NT2/D1 (cell line): Measurements from ENCODE around the gene ZNF205.

DNA sequence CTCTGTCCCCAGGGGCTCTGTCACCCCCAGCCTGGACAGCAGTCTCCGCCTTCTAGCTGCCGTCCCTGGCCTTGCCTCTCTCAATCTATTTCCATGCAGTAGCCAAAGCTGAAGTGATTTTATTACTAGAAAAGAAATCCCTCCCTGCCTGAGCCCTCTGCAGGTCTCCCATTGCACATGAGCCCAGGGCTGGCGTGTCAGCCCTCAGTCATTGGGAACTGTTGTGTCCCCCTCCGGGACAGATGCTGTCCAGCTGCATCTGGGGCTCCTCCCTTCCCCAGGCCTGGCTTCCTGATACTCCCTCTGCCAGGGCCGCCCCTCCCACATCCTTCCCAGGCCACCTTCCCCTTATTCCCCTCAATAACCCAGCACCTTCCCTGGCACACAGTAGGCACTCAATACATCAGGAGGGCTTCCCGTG is 11.3 kb downstream of the ZSCAN10 start:
- RRBS, 2 experiments, result no CpG with 5 or more reads among the region's 6 CpGs

DNA sequence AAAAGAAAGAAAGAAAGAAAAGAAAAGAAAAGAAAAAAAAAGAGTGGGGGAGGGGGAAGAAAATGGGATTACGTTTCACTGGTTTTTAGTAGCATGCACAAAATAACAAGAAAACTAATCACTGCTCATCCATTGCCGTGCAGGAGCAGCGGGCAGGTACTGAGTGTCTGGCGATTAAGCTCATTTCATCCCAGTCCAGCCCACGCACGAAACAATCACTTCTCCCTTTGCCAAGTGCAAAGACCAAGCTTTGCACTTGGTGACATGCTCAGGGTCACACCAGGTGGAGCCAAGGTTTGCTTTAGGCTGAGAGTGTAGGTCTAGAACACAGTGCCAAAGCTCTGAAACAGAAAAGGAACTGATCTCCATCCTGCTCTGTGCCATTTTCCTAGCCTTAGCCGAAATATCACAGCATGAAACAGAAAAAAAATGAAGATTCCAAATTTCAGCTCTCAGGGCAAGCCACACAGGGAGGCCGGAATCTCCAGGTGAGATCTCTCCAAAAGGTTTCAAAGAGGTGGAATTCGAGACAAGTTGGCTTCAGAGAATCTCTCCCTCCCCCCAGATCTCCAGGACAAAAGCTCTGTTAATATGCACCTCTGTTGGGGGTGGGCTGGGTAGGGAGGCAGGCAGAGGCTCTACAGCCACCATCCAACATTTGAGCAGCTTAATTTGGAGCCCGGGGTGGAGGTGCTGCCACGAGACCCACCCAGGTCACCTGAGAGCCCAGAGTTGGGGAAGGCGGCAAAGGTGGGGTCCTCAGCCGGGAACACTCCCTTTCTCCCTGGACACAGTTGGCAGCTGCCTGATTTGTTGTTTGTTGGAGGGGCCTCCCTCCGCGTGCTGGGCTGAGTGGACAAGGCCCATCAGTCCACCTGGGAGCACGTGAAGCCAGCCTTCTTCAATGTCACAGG is 778 bp downstream of the ZSCAN10 start:
- RRBS, 2 experiments, result 0 to 5% methylated on average over 4 of the region's 16 CpGs

GRCh38 chr16:3112410-3112971 is at the start of gene ZNF205:
Gene ZNF205, plus strand, starts transcription at chr16:3112586.
- RRBS, 2 experiments, result 1 to 5% methylated on average over 6 to 8 of the region's 20 CpGs

GRCh38 chr16:3144495-3144869 is 9.7 kb downstream of the ZNF213 start:
- RRBS, 2 experiments, result no CpG with 5 or more reads among the region's 12 CpGs

GRCh38 chr16:3175499-3175957 is 40.7 kb downstream of the ZNF213 start:
- RRBS, 2 experiments, result no CpG with 5 or more reads among the region's 19 CpGs

DNA sequence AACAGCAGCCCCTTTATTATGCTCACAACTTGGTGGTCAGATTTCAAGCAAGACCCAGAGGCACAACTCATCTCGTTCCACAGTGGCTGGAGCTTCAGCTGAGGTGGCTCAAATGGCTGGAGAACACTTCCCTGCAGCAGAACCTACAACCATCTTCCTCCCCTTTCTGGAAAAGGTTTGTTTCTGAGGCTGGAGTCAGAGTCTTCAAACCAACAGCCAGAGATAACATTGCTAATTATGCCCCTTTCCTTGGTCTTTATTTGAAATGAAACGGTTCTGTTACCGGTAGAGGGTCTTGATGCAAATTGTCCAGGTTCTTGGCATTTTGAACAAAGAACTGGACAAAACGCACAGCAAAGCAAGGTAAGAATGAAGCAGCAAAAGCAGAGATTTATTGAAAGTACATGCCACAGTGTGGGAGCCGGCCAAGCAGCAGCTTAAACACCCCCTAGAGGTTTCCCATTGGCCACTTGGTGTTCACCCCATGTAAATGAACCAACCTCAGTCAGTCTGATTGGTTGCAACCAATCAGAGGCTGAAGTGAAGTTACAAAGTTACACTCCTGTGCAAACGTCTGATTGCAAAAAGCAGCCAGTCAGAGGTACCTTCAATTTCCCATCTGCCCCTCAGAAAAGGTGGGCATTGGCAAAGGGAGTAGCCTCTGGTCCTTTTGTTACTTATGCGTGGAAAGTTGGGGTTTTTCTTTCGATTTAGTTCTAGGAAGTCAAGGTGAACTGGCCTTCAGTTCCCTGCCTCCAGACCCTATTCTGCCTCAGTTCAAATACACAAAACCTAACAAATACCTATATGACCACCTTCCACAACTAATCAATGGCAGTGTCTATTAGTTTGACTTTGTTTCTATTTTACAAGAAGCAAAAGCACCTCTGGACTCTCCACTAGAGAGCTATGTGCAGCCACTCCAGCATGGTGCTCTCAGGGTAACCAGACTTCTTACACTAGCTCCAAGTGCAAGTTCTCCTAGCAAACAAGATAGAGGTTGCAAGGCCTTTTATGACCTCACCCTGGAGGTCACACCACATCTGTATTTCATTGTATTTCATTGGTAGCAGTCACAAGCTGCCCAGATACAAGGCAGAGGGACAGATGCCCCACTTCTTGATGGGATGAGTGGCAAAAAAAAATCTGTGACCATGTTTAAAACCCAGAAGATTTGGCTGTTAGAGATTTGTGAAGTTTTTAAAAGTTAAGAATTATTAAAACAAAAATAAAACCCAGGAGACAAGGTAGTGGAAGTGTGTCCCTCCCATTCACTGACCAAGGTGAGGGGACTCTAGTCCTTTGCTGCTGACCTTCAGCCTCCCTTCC is 8.6 kb upstream of the ZNF263 start:
- RRBS, 2 experiments, result no CpG with 5 or more reads among the region's 8 CpGs

DNA sequence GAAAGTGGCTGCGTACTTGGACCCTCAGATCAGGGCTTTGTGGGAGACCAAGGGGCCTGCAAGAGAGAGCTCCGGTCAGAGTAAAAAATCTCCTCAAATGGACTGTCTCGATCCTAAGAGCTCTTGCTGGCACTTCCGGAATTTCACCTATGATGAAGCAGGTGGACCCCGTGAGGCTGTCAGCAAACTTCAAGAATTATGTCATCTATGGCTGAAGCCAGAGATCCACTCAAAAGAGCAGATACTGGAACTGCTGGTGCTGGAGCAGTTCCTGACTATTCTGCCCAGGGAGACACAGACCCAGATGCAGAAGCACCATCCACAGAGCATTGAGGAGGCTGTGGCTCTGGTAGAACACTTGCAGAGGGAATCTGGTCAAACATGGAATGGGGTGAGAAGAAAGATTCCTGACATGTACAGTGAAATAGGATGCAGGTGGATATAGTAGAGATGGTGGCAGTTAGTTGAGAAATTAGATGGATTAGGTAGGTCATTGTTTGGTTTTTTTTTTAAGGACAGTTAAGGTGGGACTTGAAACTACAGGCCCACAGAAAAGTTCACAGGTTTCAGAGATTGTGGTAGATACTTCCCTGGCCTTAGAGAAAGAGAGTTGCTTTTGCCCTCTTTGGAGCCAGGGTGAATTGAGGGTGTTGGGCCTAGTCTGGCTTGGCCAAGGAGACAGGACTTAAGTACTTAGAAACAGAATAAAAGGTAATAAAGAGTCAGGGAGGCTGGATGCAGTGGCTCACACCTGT is 3.3 kb downstream of the ZNF75A start:
- RRBS, 2 experiments, result 95 to 100% methylated on average over 1 of the region's 5 CpGs

- RRBS, 2 experiments, result no CpG with 5 or more reads among the region's 14 CpGs
Measured at GRCh38 chr16:3486191-3486700, 9.0 kb downstream of the C16orf90 start.

GRCh38 chr16:3487008-3487888 is 8.0 kb downstream of the C16orf90 start:
- RRBS, 2 experiments, result no CpG with 5 or more reads among the region's 22 CpGs

- RRBS, 2 experiments, result no CpG with 5 or more reads among the region's 9 CpGs
Measured at GRCh38 chr16:3659489-3660168, 5.1 kb downstream of the DNASE1 start.

DNA sequence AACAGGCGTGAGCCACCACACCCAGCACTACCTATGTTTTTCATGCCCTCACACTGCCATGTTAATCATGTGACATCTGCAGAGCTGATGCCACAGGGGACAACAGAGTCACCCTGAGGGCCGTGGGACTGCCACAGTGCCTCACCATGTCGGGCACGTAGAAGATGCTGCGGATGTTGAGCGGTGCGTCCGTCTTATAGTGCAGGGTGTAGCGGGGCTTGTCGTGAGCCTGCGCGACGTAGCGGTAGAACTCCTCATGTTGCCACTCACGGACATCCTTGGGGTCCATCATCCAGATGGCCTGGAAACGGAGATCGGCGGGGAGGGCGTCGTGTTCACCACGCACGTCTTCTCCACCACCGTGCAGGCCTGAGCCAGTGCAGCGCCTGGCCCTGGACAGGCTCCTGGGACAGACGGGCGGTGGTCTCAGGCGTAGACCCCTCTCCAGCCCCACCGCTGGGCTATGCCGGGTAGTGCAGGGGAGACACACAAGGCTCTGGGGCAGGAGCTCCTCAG is 19.8 kb downstream of the DNASE1 start:
- RRBS, 2 experiments, result 83 to 90% methylated on average over 1 of the region's 29 CpGs

DNA sequence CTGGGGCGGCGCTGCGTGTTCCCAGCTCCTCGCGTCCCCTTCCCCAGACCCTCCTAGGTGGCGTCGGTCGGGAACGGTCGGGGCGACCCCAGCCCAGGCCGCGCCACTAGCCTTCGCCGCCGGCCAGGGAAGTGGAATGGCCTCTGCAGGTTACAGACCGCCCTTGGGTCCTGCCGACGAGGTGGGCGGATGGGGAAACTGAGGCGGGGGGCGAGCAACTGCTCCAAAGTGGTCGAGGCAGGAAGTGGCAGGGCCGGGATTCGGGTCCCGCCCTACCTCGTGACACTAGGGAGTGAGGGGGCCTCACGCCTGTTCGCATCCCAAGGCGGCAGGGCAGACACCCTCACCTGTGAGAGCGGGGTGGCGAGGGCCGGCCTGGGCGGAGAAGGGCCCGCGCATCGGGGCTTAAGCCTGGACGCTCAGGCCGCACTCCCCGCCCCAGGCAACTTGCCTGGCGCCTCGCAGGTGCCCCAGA is 632 bp upstream of the CREBBP start:
- RRBS, 2 experiments, result 14% methylated on average over 7 of the region's 42 CpGs; no CpG with 5 or more reads in 1 of the 2 experiments

GRCh38 chr16:3998956-3999272 is 117.3 kb downstream of the ADCY9 start:
- RRBS, 2 experiments, result no CpG with 5 or more reads among the region's 4 CpGs

- RRBS, 2 experiments, result no CpG with 5 or more reads among the region's 6 CpGs
Measured at GRCh38 chr16:4019310-4019932, 96.8 kb downstream of the ADCY9 start.

- RRBS, 2 experiments, result no CpG with 5 or more reads among the region's 22 CpGs
Measured at GRCh38 chr16:4053919-4054681, 62.1 kb downstream of the ADCY9 start.

DNA sequence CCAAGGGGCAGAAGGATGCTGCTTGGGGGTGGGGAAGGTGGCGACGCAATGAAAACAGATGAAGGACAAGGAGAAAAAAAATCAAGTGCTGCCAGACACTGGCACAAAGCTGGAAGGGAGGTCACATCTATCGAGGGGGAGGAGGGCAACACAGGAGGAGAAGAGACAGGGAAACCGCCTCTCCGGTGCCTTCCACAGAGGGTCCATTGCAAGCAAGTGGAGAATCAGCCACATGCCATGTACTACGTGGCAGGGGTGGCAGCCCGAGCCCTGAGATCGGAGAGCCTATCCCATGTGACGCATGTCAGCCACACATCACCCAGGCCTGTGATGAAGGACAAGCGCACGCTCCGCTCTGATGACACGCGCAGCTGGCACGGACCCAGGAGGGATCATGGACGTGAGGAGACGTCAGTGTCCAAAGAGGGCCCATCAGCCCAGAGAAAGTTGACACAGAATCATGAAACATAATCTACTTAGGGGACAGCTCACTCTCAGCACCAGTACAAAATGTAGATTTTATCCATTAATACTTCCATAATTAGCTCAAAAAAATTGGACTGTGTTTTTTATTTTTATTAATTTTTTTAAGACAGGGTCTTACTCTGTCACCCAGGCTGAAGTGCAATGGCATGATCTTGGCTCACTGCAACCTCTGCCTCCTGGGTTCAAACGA is 30.0 kb downstream of the ADCY9 start:
- RRBS, 2 experiments, result no CpG with 5 or more reads among the region's 18 CpGs

GRCh38 chr16:4179140-4179414 is 62.8 kb downstream of the SRL start:
- RRBS, 2 experiments, result no CpG with 5 or more reads among the region's 2 CpGs

DNA sequence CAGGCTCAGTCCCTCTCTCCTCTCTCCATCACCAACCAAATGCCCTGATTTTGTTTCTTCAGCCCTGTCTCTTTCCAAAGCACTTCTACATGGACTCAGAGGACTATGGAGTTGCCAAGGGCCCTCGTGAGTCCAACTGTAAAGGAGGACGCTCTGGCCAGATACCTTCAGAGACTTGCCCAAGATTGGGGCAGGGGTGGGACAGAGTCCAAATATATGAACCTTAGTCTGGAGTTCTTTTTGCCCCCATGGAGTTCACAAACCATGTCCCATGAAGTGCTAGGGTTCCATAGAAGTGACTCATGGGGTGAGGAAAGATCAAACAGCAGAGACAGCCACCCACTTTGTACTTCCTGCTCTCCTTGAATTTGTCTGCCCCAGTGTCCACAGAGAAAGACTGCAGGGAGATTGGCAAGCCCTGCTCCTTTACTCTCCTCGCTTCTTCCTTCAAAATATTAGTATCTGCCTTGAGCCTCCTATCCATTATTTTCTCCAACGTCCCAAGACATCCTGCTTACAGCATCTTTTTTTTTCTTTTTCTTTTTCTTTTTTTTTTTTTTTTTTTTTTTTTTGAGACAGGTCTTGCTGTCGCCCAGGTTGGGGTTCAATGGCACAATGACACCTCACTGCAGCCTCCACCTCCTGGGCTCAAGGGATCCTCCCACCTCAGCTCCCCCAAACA is 28.9 kb downstream of the SRL start:
- RRBS, 2 experiments, result no CpG with 5 or more reads among the region's 5 CpGs

DNA sequence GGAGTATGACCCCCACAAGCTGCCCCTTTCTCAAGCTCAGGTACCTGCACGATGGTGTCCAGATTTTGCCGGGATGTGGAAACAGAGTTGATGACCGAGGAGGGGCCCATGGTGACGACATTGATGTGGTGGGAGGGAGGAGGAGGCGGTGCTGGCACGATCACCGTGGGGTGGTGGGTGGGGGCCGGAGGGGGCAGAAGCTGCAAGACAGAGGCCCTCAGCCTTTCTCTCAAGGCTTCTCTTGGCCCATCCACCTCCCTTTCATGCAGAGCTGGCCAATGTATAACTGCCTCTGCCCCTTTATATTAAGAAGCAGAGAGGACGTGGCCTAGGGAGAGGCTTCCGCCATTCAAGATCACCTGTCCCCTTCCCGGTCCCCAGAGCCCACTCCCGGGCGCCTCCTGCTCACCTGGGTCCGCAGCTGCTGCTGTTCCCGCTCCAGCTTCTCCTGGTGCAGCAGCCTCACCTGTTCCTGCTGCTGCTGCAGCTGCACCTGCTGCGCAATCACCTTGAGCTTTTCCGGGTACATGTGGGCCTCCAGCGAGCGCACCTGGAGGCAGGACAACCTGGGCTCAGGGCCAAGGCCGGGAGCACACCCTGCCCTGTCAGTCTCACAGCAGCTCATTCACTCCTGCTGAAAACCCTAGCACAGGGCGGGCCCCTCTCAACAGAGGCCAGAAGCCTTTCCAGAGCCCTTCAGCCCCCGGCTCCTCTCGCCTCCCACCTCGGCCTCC is 12.6 kb downstream of the TFAP4 start:
- RRBS, 2 experiments, result 90 to 96% methylated on average over 9 to 10 of the region's 24 CpGs

GRCh38 chr16:4337971-4339223 is 12.7 kb downstream of the PAM16 start:
- RRBS, 2 experiments, result 92 to 94% methylated on average over 2 of the region's 23 CpGs